Subcutaneous preadipocyte (primary cell): ENCODE results near the genes C7orf57 and DDC.

- CAGE, long polyA plus RNA: no peak
Measured at GRCh38 chr7:47329349-47330055, 252.4 kb downstream of the TNS3 start.

GRCh38 chr7:47336657-47337644 is 245.0 kb downstream of the TNS3 start:
- CAGE, long polyA plus RNA: no peak

DNA sequence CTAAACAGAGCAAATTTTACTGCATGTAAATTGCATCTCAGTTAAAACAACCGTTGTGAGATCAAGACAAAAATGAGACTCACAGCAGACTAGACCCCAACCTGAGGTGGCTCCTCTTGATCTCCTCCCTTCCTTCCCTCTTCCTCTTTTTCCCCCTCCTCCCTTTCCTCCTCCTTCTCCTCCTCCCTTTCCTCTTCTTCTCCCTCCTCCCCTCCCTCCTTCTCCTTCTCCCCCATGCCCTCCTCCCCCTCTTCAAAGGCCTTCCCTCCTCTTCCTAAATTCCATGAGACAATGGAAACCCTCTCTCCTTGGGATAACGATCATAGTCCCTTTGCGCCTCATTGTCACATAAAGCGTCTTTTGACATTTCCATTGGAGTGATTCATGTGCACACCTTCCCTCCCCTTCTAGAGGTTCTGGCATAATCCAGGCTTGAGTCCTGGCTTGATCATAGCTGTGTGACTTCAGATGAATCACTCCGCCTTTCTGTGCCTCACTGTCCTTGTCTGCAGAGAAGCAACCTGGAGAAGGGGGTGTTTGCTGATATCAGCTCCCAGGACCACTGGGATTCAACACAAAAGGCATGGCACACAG is 204.3 kb downstream of the TNS3 start:
- CAGE, long polyA plus RNA: no peak

GRCh38 chr7:47380749-47381449 is 201.0 kb downstream of the TNS3 start:
- CAGE, long polyA plus RNA: no peak

DNA sequence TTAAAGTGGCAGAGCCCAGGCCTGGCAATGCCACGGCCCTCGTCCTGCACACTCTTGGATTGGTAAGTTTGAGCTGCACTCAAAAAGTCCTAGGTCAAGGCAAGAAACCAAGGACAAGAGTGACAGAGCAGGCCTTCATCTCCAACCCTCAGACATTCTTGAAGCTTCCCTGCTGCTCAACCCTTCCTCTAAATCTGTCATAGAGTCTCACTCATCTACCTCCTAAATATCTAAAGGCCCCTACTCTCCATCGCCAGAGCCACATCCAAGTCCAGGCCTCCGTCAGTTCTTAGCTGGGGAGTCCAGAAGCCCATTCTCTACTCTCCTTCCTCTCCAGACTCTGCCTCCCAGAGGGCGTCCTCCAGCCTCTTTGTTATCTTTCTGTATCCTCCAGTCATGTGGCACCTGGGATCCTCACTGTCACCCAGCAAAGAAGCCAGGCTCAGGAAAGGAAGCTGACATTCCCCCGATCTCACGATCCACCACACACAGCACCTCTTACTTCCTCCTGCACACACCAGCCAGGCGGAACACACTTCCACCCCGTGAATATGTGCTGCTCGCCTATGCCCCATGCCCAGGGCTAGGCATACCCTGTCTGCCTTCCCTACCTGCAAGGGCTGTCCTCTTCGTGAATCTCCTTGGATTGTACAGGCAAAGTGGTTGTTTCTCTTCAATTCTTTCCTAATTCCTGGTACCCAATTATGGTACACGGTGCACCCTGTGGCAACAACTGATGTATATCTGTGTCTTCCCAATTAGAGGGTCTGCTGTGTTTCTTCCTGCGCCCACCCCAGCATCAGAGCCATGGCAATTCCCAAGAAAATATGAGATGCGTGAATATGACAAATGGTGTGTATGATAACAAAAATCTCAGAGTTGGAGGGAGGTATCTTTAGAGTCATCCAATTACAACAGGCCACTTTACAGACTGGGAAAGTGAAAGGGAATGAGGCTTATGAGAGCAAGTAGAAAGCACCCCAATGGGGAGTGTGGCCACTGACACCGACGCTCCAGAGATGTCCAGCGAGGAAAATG is 191.0 kb downstream of the TNS3 start:
- CAGE, long polyA plus RNA: no peak

- CAGE, long polyA plus RNA: no peak
Measured at GRCh38 chr7:47400252-47400542, 181.7 kb downstream of the TNS3 start.

- CAGE, long polyA plus RNA: no peak
Measured at GRCh38 chr7:47401075-47401365, 180.9 kb downstream of the TNS3 start.

GRCh38 chr7:47497239-47497908 is 84.5 kb downstream of the TNS3 start:
- CAGE, long polyA plus RNA: no peak

- CAGE, long polyA plus RNA: no peak
Measured at GRCh38 chr7:47570427-47571137, 11.3 kb downstream of the TNS3 start.

DNA sequence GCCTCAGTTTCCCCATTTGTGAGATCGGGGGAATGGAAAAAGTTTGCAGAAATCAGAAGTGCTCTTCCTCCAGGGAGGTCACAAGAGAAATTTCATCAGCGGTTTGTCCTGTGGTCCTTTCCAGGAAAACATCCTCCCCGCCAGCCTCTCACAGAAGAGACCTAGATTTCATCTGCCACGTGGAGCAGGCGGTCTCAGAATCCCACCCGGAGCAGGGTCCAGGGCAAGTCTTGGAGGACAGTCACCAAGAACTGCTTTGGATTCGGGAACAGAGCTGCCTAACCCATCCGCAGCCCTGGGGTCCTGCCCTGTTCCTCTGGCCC is 882 bp upstream of the TNS3 start:
- CAGE, long polyA plus RNA: no peak

DNA sequence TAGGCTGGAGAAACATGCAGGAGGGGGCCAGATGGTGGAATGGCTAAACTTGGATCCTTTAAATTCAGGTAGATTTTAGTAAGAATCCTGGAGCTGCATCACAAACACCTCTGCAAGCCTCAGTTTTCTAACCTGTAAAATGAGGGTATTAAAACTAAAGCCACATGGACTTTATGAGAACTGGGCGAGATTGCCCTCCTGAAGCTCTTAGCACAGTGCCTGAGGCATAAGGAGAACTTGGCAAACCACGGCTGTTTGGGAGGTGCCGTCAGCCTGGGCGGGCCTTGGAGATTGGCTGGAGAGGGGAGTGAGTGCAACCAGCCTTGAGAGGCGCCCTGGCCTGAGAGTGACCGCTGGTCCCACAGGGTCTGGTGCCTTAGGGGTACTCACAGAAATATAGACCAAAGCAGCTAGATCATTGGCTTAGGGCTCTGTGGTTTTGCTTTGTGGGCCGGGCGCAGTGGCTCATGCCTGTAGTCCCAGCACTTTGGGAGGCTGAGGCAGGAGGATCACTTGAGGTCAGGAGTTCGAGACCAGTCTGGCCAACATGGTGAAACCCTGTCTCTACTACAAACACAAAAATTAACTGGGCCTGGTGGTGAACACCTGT is 5.5 kb upstream of the TNS3 start:
- CAGE, long polyA plus RNA: no peak

DNA sequence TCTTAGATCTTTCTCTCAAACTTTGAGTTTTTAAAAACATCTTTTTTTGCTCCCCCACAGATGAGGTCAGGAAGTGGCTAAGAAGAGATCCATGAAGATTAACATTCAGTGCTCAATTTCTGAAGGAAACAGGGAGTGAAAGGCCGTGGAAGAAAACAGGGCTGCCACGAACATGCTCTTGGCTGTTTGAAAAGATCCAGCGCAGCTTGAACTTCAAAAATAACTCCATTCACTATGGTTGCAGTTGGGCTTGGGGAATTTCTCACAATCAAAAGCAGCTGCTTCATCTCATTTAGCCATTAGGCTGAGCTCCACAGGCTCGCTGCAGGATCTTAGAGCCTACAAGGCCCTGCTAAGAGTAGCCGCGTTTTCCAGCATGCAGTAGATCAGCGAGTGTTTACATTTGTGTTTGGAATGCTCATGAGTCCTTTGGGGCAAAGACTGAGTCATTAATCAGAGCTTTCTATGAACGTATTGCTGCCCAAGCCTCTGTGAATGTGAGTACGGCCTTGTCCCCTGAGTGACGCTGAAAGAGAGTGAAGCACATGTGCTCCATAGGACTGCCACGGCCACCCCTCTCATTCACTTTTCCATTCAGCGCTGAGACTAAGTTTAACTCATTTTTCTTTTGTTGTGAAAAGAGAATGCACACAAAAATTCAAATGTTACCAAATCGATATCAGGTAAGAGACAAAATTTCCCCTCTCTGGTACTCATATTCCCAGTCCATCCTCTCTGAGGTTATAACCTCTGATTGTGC is 41.3 kb upstream of the TNS3 start:
- CAGE, long polyA plus RNA: no peak

- CAGE, long polyA plus RNA: no peak
Measured at GRCh38 chr7:48035218-48036001, at the start of gene C7orf57. Gene C7orf57, plus strand, starts transcription at chr7:48035543.

DNA sequence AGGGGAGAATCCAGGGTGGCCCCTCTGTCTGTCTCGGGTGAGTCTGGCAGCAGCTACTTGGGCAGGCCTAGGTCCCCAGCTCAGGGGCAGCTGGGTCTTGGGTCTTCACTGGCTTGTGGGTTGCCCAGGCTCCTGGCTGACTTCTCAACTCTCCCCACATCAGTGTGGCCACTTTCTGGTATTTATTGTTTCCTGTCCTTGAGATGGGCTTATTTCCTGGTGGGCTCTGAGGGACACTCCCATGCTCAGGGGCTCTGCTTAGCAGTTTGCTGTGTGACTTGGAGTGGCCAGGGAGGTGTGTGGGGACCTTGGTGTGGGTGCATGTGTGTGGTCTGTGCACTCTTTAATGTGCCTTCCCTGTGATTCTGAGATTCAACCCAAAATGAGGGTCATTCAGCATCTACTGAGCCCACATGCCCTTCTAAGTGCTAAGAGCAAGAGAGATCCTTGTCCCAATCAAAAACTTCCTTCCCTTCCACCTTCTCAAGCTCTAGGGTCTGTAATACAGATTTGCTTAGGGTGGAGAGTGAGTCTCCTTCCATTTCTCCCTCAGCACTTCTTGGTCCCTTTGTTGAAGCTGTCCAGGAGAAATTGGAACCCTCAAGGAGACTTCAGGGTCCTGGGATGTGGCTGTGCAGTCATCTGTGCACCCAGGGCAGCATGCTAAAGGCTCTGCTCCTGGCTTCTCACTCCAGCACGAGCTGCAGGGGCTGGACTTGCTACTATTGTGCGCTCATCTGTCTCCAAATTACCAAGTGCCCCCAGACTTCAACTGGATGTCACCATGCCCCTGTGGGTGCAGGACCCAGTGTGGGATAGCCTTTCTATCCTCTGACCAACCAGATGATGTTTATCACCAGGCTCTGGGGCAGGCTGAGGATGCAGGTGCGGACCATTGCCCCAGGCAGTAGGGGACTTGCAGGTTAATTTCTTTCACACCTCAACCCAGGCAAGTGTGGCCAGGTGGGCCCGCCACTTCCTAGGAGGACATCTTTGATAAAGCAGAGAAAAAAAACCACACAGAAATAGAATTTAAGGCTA is 20.3 kb downstream of the UPP1 start:
- CAGE, long polyA plus RNA: no peak

DNA sequence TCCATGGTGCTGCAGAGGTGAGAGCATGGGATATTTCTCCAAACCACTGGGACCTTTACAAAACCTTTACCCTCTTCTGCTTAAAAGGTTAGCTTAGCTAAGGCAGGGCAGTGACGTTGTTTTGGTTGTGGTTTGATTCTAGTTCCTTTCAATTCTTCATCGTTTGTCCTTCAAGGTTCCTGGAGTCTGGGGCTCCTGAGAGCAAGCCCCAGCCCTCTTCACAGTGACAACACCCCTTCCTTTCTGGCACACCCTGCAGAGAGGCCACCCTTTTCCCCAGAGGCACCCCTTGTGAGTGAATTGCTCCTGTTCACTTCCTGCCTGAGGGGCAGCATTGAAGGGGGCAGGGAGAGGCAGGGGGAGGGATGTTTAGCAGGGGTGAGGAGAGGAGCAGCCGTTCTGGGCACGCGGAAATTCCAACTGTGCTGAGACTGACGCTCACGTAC is 71.9 kb downstream of the SPATA48 start:
- CAGE, long polyA plus RNA: no peak

DNA sequence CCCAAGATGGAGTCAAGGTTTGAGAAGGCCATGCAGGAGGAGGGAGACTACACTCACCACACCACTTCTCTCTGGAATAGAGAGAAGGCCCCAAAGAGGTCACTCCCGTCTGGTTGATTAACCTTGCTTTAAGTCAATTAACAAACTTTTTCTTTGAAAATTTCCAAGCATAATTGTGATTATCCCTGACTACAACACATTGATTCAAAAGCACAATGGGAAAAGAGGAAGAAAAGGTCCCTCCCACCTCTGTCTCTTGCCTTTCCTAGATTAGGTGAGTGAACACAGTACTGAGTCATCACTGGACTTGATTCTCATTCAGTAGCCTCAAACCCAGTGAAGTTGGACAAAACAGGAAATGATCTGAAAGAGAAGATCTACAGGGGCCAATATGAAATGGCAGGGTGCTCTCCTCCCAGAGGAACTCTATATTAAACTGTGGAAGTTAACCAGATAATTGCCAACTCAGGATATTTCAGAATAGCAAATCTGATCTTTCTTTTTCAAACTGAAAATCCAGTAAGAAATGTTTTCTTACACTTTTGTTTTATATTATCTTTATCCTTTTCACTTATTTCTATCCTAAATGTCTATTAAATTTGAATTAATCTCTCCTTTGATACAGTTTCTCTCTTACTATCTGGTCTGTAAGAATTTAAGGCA is 41.6 kb upstream of the IKZF1 start:
- CAGE, long polyA plus RNA: no peak

GRCh38 chr7:50330599-50331390 is 26.3 kb downstream of the IKZF1 start:
- CAGE, long polyA plus RNA: no peak

- CAGE, long polyA plus RNA: no peak
Measured at GRCh38 chr7:50342567-50343140, 38.1 kb downstream of the IKZF1 start.

DNA sequence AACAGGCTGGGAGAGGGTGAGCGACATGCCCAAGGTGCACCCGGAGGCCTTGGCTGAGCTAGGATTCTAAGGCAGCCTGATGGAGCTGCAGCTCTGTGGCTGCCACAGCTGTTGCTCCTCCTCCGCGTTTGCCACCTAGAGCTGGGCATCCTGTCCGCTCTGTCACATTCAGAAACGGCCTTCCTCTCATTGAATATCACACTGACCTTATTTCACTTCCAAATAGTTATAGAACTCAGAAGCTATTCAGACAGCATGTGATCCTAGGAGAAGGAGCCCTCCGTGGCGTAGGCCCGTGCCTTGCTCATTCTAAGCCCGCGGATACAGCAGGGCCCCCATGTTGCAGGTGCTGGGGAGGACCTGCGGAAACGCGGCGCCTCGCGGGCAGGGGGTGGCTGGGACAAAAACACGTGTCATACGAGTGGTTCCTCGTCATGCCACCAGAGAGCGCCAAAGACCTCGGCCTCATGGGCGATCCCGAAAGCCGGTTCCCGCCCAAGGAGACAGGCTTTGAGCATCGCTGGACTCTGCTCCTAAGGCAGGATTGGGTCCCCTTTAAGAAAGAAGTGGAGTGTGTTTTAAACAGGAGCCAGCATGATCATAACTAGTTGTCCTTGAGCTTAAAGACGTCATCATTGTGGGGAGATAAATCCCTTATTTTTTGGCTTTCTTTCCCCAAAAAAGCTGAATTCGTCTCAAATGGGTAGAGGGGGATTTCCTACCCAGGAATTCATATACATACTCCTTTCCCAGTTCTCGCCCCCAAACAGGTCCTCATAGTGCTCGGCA is 17.8 kb upstream of the FIGNL1 start:
- CAGE, long polyA plus RNA: no peak

DNA sequence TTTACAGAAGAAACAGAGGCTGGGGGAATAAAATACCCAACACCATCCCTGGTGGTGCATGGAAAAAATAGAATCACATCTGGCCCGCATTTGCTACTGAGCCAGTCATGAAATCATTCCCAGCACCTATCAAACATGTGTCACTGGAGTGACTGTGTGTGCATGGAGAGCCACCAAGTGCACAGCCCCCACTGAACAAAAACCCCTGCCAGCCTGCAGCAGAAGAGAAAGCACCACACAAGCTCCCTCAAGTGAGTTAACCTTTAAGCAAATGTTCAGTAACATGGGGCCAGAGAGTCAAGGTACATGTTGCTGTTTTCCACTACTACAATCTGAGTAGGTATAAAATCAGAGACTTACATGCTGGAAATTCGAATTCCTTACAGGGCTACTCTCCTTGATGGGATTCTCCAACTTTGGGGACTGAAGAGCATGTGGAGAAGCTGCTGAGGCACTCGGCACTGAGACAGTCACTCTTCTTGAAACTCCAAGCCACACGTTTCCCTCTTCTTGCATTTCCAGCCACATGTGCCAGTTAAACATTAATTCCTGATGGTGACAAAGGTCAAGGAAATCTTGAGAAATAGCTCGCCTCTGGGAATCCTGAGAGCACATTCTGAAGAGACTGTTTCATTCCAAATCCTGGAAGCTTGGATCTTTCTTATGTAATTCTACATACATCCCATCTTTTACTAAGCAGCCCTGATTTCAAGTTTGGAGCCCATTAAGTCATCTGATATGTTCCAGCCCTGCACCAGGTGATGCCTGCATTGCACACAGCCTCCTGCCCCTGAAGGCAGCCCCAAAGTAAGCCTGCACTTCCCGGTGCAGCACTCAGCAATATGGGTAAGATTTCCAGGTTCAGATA is at the start of gene DDC:
TSS of gene DDC (minus strand) at position 481 of the 868 bp plus-strand sequence.
- CAGE, long polyA plus RNA: no peak